Lung (tissue), 4 donors: ENCODE measurements around the genes SMIM8 and SLC35A1.

DNA sequence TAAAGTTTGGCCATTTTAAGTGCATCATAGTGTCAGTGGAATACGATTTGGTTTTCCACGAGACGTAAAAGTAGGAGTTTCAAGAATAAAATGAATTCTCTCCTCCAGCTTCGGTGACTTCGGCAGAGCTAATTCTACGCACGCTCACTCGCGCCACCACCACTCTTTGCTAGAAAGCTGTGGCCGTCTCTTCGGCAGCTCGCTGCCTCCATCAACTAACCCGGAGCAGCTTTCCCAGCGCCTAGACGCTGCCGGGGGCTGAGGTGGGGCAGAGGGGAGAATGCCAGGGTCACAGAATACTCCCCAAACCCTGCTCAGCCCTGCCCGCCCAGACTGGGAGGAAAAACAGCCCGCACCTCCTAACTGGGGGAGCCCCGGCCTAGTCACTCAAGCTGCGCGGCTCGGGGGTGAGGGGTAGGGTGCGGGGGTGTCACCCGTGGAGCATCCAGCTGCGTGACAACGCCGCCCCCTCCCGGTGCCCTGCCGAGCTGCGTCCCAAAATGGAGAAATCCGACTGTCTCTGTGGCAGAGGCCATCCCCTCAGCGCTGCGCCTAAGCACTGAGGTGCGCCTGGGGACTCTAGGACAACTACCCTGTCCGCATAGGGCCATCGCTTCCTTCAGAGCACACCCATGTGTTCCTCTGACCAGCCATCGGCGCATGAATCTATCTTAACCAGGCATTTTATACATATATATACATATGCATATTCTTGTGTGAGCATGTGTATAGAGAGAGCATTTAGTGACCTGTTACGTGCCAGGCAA, 1.3 kb upstream of the TENT5A start:
- PRO-cap = no peak
- RAMPAGE, long total RNA = no peak
- RRBS = 2% methylated on average over 10 of the region's 39 CpGs

GRCh38 chr6:81759756-81760288, 7.3 kb upstream of the TENT5A start:
- PRO-cap = no peak
- RAMPAGE, long total RNA = no peak
- RRBS = no CpG with 5 or more reads among the region's 3 CpGs

DNA sequence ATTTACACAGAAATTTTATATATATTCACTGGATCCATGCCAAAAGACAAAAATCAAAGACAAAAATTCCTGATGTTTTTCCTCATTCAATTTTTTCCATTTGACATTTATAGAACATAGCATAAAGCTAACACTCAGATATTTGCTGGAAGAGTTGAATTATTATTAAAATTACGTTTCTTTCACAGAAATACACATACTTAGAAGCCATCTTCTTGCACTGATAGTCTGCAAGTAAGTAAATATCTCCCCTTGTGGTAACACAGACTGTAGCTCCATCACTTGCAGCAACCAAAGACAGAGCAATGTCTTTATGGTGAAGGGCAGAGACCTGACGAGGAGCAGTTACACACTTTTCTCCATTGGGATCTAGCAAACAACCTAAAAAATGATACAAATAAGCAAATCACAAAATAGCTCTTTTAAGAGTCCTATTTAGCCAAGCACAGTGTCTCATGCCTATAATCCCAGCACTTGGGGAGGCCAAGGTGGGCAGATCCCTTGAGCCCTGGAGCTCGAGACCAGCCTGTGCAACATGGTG, 24.2 kb downstream of the IBTK start:
- PRO-cap = no peak
- RAMPAGE, long total RNA = no peak
- RRBS = no CpG with 5 or more reads among the region's 3 CpGs

- PRO-cap = no peak
- RAMPAGE, long total RNA = no peak
- RRBS = no CpG with 5 or more reads among the region's 22 CpGs
Observed at GRCh38 chr6:83430078-83430862, 581 bp downstream of the ME1 start.

DNA sequence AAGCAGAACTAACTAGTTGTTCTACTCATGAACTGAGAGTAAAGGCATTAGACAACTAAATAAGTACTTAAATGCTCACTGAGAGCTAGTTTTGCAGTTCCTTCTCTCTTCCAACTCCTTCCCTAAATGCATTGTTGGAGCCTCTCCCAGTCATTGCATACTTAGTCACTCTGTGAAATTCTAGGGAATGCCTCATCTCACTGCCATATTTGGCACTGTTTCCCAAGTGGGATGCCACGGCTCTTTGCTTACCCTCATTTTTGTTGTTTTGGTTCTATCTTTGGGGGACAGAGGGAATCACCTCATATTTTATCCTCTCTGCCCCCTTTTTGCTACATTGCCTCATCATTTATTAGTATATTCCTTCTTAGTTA, 183.9 kb upstream of the CEP162 start:
- PRO-cap = no peak
- RAMPAGE, long total RNA = no peak
- RRBS = no CpG with 5 or more reads among the region's 1 CpG

DNA sequence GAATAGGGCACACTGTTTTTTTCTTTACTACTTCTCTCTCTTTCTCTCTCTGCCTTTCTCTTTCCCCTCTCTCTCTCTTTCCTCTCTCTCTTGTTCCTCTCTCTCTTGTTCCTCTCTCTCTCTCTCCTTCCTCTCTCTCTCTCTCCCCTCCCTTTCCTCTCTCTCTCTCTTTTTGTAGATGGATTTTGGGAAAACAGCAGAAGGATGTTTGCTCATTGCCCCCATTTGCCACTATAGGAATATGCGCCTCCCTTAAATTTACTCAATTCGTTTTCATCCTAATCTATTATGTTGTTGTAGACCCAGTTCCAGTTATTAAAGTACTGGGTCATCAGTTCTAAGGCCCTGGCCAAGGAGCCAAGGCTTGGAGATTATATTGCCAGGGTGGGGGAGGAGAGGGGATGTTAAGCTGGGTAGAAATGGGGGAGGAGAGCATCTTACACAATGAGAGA, 45.1 kb downstream of the TBX18 start:
- PRO-cap = no peak
- RAMPAGE, long total RNA = no peak
- RRBS = no CpG with 5 or more reads among the region's 2 CpGs

GRCh38 chr6:85126975-85127220, 323.0 kb upstream of the NT5E start:
- PRO-cap = no peak
- RAMPAGE, long total RNA = no peak
- RRBS = 6% methylated on average over 2 of the region's 6 CpGs

DNA sequence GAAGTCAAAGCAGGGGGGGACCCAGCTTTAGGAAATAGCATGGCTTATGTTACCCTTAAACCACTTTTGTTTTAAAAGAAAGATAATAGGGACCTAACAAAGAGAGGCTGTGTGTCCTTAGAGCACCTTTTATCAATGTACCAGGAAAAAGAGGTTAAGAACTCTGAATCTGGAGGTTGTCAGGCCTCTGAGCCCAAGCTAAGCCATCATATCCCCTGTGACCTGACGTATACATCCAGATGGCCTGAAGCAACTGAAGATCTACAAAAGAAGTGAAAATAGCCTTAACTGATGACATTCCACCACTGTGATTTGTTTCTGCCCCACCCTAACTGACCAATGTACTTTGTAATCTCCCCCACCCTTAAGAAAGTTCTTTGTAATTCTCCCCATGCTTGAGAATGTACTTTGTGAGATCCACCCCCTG, 45.8 kb upstream of the NT5E start:
- PRO-cap = no peak
- RAMPAGE, long total RNA = no peak
- RRBS = no CpG with 5 or more reads among the region's 1 CpG

- PRO-cap = no peak
- RAMPAGE, long total RNA = no peak
- RRBS = no CpG with 5 or more reads among the region's 2 CpGs
Observed at GRCh38 chr6:85419028-85419677, 30.7 kb upstream of the NT5E start.

DNA sequence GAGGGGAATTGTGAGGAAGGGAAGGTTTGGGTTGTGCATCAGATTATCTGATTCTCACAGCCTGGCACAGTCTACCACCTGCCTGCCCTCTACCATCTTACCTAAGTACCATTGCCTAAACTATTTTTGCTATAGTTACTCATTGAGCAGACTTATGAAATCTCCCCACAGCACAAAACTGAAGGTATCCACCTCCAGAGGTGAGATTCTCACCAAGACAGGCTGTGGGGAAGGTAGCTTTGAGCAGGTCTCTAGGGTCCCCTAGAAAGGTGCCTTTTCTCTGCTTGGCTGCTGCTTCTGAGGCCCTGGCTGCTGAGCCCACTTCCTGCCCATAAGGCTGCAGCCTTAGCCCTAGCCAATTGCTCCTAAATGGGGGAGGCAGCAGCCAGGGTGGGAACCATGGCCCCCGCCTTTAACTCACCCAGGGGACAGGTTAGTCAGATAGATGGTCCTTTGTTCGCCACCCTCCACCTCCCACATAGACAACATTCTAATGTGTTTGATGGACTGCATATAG, 3.6 kb downstream of the NT5E start:
- PRO-cap = no peak
- RAMPAGE, long total RNA = no peak
- RRBS = no CpG with 5 or more reads among the region's 2 CpGs

DNA sequence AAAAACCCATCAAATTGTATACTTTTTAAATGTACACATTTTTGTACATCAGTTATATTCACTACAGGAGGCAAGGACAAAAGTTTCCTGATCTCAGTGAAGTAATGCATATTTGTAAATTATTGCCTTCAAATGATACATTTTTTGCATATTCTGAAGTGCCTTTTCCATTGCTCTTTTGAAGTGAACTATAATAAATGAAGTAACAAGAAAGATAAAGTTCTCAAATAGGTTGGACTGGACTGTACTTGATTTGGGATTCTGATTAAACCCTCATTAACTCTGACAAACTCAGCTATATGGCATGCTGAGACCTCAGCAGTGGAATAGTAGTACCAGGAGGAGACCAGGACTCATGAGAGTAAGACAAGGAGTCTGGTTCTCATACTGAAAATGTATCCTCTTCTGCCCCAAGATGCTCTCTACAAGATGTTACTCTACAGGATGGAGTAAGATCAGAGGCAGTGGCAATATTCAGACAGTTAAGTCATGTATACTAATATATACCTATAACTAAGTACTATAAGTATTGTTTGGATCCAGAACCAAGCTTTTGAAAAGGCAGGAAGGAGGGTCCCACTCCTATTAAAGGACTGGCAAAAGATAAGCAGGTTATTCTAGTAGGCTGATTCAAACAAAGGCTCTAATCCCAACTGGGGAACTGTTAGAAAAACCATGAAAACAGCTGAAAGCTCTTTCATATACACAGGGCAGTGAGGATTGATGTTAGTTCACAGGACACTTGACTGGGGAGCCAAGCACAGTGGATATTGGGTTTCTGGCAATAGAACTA, 31.9 kb upstream of the SYNCRIP start:
- PRO-cap = no peak
- RAMPAGE, long total RNA = no peak

DNA sequence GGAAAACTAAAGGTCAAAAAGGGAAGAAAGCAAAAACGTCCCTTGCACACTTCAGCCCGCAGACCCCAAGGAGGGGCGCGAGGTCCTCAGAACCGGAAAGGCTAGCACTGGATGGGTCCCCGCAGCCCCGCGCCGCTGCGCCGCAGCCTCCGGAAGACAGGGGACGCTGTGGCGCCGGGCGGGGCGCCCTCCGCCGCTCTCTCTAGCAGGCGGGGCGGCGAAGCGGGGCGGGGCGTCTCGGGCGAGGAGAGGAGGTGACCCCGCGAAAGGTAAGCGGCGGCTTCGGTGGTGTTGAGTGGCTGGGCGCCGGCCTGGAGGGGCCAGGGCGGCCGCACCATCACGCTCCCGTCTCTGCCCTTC, at the start of gene SMIM8:
SMIM8 (plus strand) TSS at position 225 of the 360 bp plus-strand sequence.
- PRO-cap = unidirectional peak, plus-strand start at position 252 of the sequence
- RAMPAGE, long total RNA = start-site peak on the plus strand centred at position 232 of the sequence, 46 bp wide, 171 and 197 reads in 2 replicates
- RRBS = 2% methylated on average over 13 of the region's 38 CpGs

GRCh38 chr6:87322724-87323404, 476 bp downstream of the SMIM8 start:
- PRO-cap = no peak
- RAMPAGE, long total RNA = no peak
- RRBS = 14% methylated on average over 1 of the region's 21 CpGs

DNA sequence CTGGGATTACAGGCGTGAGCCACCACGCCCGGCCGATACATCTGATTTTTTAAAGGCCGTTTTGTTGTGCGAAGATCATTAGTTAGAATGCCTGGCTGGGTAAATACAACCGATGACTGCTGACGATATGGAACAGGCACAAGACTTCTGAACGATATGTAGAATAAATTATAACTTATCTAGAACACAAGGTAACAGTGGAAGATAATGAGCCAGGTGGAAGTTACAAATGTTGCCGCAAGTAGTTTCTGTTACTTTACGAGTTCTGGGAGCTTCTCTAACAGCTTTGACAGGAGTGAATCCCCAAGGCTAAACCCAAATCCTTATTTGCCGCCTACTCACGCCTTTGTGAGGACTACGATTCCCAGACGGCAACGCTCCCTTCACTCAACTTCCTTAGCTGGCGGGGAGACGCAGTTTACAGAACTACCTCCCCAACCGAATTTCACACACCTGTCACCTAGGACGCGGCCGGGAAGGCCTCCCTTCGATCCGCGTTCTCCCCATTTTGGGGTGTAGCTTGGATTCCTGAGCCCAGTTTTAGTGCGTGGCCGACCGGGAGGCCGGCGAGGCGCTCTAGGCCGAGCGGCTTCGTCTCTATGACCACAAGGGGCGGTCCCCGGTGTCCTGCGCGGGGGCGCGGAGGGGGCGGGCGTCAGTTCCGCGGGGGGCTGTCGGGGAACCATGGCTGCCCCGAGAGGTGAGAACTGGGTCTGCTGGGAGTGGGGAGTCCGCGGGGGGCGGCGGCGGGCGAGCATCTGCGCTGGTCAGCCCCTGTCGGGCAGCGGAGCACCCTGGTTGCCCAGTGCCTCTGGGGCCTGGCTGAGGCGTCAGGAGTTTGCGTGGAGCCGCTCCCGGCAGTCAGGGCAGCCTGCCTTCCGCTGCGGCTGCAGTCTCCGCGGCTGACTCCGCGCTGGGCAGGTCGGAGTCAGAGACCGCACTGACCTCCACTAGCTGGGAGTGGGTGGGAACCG, at the start of gene SLC35A1:
SLC35A1 (plus strand) TSS at position 655 of the 974 bp plus-strand sequence.
- PRO-cap = bidirectional peak, plus-strand start at position 658 of the sequence, minus-strand start at position 515 of the sequence; unidirectional peak, plus-strand start at position 892 of the sequence
- RAMPAGE, long total RNA = no peak
- RRBS = 1% methylated on average over 18 of the region's 68 CpGs

GRCh38 chr6:87483736-87484439, 11.1 kb downstream of the SLC35A1 start:
- PRO-cap = no peak
- RAMPAGE, long total RNA = no peak
- RRBS = no CpG with 5 or more reads among the region's 13 CpGs

DNA sequence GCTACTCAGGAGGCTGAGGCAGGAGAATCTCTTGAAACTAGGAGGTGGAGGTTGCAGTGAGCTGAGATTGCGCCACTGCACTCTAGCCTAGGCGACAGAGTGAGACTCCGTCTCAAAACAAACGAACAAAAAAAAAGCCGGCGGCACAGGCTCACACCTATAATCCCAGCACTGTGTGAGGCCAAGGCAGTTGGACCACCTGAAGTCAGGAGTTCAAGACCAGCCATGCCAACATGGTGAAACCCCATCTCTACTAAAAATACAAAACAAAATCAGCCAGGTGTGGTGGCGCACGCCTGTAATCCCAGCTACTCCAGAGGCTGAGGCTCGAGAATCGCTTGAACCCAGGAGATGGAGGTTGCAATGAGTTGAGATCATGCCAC, 5.2 kb downstream of the AKIRIN2 start:
- PRO-cap = no peak
- RAMPAGE, long total RNA = no peak
- RRBS = no CpG with 5 or more reads among the region's 10 CpGs

DNA sequence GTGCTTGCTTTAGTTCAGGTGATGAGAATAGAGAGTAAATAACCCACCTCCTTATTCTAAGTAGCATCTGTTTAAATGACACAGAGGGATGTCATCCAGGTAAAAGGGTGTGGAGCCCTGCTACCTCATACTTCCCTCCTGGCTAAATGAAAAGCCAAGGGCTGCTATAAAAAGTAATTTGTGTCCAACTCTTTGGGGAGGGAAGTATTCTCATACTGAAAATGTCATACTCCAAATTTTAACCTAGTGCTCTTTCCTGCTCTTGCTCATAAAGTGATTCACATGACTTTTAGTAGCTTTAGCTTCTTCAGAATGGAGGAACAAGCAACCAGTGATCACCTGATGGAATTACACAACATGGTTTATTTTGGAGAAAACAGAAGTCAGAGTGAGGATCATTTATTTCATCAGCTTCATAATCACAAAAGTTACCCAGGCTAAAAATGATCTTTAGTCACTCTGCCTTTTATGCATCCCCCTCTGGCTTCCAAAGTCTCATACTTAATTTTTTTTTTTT, 30.3 kb upstream of the AKIRIN2 start:
- PRO-cap = no peak
- RAMPAGE, long total RNA = no peak

GRCh38 chr6:87789659-87790154, 87.7 kb upstream of the AKIRIN2 start:
- PRO-cap = no peak
- RAMPAGE, long total RNA = no peak
- RRBS = no CpG with 5 or more reads among the region's 1 CpG

- PRO-cap = no peak
- RAMPAGE, long total RNA = no peak
- RRBS = no CpG with 5 or more reads among the region's 8 CpGs
Observed at GRCh38 chr6:87831847-87832875, 130.1 kb upstream of the AKIRIN2 start.

- PRO-cap = no peak
- RAMPAGE, long total RNA = no peak
Observed at GRCh38 chr6:89070940-89071447, 9.6 kb upstream of the PNRC1 start.